Measurements from ENCODE around the genes GPBAR1, PLCD4, NHEJ1 and DNAJB2.

DNA sequence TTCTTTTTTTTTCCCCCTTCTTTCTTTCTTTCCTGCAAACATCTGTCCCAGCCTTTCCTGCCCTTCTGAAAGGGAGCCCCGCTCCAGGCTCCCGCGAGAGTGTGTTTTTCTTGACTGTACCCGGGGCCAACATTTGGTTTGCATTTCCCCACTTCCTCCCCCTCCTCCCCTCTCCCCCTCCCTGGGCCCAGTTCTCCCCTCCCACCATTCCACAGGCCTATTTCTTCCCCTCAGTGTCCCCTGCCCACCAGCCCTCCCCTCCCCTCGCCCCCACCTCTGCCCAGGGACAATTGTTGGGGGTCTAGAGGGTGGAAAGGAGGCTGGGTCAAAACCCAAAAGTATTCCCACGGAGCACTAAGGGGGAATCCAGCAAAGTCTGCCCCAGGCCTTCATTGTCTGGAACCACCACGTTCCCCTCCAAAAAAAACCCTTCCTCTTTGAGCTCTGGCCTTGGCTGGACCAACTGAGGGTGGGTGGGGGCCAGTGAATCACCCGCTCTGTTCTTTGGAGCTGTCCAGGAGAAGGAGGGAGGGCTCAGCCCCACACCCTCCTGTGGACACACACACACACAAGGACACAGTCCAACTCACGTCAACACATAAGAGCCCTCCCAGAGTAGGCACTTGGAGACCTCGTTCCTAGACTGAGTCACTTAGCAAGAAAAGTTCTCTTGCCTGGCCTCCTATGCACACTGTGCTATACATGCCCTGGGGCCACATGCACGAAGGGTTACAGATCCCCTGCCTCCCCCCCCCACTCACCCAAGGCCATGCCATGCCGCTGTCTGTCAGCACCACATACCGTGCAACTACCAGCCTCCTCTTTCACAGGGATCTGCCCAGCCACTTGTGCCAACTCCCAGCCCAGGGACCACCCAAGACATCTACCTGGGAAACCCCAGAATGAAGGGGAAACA, 1.1 kb upstream of the TNS1 start:
- PRO-cap, result no peak

DNA sequence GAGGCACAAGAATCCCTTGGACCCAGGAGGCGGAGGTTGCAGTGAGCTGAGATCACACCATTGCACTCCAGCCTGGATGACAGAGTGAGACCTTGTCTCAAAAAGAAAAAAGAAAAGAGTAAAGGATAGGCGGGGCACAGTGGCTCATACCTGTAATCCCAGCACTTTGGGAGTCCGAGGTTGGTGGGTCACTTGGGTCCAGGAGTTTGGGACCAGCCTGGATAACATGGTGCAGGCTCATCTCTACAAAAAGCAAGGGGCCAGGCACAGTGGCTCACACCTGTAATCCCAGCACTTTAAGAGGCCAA, 14.4 kb upstream of the GPBAR1 start:
- PRO-cap, result no peak

GRCh38 chr2:218256612-218256897, 4.3 kb upstream of the GPBAR1 start:
- PRO-cap, result no peak

GRCh38 chr2:218260589-218261355, at the start of gene GPBAR1:
GPBAR1 (plus strand) TSS chr2:218261015.
- PRO-cap, result no peak

- PRO-cap, result no peak
Measured at GRCh38 chr2:218261521-218262186, 839 bp downstream of the GPBAR1 start.

- PRO-cap, result no peak
Measured at GRCh38 chr2:218290802-218291580, 1.3 kb downstream of the TMBIM1 start.

GRCh38 chr2:218307663-218308201, 15.4 kb upstream of the TMBIM1 start:
- PRO-cap, result no peak

DNA sequence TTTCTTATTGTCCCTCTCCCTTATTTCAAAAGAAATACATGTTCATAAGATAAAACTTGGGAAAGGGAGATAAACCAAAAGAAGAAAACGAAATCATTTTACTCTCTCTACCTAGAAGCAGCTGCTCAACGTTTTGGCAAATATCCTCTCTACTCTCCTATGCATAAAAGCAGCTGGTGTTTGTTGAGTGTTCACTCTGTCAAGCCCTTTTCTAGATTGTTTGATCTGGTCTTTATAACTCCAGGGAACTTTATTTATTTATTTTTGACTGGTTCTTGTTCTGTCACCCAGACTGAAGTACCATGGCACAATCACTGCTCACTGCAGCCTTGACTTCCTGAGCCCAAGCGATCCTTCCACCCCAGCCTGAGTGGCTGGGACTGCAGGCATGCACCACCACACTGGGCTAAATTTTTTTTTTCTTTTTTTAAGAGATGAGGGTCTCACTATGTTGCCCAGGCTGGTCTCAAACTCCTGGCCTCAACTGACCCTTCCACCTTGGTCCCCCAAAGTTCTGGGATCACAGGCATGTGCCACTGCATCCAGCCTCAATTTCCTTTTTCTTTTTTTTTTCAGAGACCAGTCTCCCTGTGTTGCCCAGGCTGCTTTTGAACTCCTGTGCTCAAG, 12.7 kb downstream of the CATIP start:
- PRO-cap, result no peak

DNA sequence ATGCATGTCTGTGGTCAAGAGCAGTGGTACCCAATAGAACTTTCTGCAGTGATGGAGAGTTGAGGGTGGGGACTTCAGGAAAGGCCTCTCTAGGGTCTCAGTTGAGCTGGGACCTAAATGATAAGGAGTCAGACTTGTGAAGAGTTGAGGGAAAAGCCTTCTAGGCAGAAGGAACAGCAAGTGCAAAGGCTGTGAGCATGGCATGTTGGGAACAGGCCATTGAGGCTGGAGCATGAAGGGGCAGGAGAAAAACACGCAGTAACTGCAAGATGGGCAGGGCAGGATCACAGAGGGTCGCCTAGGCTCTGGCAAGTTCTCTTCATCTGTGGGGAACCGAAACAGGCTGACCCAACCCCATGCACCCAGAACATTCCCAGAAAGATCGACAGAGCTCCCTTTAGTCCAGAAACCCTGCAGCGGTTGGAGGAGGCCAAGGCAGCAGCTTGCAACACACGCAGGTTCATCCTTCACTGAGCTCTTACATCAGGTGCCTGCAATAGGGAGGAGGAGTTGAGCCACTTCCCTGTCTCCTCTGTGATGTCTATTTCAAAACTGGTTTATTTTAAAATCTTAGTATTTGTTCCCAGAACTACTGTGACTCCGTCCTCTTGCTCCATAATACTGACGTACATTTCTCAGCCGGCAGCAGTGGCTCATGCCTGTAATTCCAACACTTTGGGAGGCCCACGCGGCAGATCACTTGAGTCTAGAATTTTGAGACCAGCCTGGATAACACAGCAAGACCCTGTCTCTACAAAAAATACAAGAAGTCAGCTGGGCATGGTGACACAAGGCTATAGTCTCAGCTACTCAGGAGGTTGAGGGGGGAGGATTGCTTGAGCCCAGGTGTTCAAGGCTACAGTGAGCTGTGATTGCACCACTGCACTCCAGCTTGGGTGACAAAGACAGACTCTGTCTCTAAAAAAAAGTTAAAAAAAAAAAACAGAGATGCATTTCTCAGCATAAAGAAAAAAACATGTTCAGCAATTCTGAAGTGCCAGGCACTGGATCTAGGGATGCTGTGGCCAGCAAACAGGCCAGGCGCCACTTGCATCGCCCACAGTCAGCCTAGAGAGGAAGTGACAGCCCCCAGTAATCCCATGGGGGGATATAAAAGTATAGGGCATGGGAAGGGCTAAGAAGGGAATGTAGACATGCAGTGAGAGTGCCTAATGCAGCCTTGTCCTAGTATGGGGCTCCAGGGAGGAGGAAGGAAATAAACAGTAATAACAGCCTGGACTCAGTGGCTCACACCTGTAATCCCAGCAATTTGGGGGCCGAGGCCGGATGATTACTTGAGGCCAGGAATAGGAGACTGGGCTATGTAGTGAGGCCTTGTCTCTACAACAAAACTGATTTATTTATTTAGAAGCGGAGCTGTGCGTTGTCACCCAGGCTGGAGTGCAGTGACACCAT, 11.4 kb upstream of the SLC11A1 start:
- PRO-cap, result no peak

DNA sequence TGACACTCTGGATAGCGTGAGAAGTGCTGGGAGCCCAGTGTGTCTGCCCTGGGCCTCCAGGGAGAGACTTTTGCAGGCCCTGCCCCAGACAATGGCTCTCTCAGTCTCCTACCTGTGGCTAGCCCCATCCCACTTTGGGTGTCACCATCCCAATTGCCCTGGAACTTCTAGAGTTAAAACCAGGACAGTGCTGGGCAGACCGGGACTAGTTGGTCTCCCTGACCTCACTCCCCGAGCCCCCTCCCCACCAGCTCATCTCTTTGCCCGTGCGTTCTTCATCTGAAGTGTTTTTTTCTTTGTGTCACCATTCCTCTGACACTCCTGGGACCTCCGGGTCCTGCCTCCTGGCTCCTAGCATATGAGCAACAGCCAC, 354 bp downstream of the VIL1 start:
- PRO-cap, result no peak

DNA sequence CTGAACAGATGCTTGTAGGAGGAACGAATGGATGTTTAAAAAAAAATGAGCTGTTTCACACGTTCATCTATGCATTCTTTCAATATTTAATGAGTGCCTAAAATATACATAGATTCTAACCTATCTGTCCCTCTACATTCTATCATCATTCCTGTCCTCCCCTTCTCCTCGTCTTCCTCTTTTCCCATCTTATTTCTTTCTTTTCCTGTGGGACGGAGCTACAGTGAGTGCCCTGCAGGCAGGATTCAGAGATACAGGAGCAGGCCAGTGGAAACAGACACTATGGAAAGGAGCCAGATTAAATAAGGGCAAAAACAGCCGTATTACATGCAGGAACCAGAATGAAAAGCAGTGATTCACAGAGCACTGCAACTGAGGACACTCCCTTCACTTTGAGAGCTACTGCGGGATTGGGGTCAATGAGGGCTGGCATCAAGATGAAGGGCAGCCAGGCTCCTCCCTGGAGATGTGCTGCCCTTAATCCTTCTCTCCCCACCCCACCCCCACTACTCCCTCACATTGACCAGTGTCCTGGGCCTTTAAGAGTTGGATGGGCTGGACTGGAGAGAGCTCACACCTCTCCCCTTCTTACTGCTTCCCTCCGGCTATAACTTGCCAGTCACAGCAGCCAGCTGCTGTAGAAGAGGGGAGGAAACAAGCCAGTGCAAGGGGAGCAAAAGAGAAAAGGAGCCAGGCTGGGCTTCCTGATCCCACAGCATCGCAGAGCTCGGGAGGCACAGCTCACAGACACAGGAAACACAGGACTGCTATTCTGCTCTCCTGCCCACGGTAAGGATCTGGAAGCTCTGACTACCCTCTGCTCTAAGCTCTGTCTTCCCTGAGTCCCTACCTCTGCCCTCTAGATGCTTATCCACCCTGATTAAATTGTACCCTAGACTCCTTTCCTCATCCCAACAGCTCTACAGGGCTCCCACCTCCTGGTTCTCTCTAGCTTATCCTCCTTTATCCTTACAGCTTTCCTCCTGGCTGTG, at the start of gene PLCD4:
PLCD4 (plus strand) TSS at position 618 of the 992 bp plus-strand sequence.
- PRO-cap, result no peak

DNA sequence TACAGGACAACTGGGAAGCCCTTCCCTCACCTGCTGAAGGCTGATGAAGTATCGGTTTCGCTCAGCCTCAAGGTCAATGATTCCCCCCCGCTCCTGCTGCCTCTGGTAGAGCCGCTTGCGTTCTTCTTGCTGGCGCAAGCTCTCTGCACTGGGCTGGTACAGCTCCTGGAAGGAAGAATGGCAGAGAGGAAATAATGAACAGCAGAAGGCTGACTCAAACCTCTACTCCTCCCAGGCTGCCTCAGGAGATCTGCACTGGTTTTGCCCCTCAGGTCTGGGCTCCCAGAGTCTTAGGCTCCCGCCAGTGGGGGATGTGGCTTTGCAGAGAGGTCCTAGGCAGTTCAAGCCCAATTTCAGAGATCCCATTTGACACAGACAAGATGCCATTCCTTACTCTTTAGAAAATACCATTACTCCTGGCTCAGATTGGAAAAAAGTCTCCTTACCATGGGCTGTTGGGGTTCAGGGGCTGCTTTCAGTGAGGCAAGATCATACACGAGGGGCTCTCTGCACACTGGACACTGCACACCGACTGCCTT, 5.3 kb downstream of the BCS1L start:
- PRO-cap, result no peak

DNA sequence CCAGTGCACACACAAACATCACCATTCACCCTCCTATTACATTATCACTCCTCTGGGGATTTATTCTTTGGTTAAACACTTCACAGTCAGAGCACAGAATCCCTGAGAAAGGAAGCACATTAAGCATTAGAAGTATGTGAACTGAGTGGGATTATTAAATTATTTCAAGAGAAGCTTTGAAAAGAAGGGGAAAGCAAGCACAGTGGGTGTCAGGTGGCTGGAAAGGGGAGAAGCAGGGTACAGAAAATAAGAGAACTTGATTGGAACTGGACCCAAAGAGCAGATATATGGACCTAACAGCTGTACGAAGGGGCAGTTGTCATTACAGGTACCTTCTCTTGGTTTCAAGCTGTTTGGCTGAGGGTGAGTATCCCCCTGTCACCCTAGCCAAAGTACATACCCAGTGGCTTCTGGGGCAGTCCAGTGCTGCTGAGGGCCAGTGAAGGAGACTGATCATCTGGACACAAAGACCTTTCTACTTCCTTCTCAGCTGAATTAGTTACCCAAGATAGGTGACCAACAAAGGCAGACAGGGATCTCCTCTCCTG, 24.6 kb upstream of the CYP27A1 start:
- PRO-cap, result no peak

DNA sequence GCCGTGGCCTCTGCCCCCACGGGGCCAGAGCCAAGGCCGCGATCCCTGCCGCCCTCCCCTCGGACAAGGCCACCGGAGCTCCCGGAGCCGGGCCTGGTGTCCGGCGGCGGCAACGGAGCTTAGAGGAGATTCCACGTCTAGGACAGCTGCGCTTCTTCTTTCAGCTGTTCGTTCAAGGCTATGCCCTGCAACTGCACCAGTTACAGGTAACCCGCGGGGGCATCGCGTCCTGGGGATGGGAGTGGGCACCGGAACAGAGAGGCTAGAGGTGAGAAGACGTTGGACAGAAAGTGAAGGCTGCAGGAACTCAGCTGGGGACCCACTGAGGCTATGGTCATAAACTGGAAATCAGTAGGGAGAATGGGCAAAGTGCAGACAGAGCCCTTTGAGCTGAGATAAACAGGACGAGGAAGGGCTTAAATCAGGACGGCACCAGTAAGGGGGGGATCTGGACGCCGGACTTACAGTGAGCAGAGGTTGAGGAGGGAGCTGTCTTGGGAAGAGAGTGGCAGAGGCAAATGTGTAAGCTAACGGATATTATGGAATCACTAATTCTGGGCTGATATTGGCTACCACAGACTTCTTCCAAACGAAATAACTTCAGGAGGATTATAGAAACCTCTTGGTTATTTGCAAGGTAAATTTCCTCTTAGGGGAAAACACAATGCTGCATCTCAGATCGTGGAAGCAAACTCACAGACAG, 436 bp downstream of the CYP27A1 start:
- PRO-cap, result no peak

DNA sequence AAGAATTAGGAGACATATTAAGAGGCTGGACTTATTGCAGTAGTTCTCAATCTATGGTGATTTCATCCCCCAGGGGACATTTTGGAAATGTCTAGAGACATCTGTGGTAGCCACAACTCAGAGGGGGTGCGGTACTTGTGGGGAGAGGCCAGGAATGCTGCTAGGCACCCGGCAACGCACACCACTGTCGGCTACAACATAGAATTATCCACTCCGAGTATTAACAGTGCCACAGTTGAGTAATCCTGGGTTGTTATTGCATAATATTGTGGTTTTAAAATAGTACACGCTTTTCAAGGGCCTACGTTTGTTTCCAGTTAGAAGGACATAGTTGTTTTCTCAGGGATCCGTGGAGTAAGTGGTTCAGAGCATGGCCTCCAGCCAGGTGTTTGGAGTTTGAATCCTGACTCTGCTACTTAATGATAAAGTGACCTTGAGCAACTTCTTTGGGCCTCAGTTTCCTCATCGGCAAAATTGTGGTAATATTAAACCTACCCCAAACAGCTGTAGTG, 24.4 kb downstream of the CYP27A1 start:
- PRO-cap, result no peak

GRCh38 chr2:218963134-218963755, 3.8 kb downstream of the CDK5R2 start:
- PRO-cap, result no peak

GRCh38 chr2:218979741-218980320, 5.2 kb downstream of the FEV start:
- PRO-cap, result no peak

DNA sequence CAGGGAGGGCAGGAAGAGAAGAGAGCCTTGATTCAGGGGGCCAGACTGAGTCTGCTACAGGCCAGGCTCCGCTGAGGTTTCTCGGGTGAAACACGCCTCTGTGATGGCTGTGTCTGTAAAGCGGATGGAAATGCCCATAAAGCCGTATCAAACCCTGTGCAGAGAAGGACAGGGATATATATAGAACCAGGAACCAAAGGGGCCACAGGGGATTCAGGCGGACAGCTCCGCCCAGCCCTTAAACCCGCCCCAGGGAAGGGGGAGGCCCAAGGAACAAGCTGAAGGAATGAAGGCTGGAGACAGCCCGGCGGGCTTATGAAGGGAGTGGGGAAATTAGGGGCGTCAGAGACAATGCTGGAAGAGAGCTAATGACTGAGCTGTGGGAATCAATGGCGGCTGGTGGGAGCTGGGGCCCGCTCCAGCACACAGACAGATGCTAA, 42.1 kb downstream of the NHEJ1 start:
- PRO-cap, result no peak

- PRO-cap, result bidirectional peak, plus-strand start at chr2:219160931, minus-strand start at chr2:219160787
Measured at GRCh38 chr2:219160129-219161037, at the start of gene NHEJ1. NHEJ1 (minus strand) TSS chr2:219160815.

GRCh38 chr2:219278672-219279581, at the start of gene DNAJB2:
DNAJB2 (plus strand) TSS chr2:219279366.
- PRO-cap, result bidirectional peak, plus-strand start at chr2:219279455, minus-strand start at chr2:219279209